Neural progenitor cell (in vitro differentiated cells): ENCODE measurements around a stretch of chr20.

- RAMPAGE, long total RNA = no peak
Observed at GRCh38 chr20:56483890-56484425, 15.5 kb downstream of the RTF2 start.

GRCh38 chr20:56554686-56555355 lies 21.8 kb downstream of the FAM209B start:
- RAMPAGE, long total RNA = no peak

DNA sequence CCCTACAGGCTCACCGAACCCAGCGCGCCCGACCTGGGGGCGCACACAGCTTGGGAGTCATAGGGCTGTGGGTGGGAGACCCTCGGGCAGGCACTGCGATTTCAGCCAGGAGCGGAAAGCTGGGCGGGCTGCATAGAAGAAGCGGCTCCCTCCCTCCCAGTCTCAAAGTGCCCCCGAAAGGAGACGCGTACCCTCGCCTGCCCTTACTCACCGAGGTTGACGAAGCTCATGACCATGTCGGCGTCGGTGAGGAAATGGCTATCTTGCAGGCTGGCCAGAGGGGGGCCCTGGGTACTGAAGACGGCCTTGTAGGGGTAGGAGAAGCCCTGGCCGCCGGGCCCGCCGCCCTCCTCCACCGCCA lies 967 bp downstream of the BMP7 start:
- RAMPAGE, long total RNA = no peak

GRCh38 chr20:57433363-57434117 lies 42.3 kb downstream of the RBM38 start:
- RAMPAGE, long total RNA = no peak

GRCh38 chr20:57553671-57554047 lies 7.3 kb upstream of the PCK1 start:
- RAMPAGE, long total RNA = no peak

- RAMPAGE, long total RNA = no peak
Observed at GRCh38 chr20:57555520-57556139, 5.3 kb upstream of the PCK1 start.

DNA sequence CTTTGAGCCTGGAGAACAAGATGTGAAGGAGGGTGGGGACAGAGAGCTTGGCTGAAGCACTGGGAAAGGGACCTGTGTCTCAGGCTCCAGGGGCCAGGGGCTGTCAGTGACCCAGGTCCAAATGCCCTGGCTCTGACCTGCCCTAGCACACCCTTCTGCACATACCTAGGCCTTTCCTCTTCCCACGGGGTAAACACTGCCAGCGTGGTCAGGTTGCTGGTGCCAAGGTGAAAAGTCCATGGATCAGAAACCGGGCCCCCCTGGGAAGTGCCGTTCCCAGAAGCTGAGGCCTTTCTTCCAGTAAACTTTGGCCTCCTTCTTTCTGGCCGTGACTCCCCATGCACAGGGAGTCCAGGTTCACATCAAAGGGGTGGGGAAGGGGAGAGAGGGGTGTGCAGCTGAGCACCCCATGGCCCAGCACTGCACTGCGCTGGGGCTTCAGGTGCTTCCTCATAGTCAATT lies 16.8 kb downstream of the PCK1 start:
- RAMPAGE, long total RNA = no peak

GRCh38 chr20:57617830-57618669 lies 2.2 kb downstream of the ZBP1 start:
- RAMPAGE, long total RNA = no peak

- RAMPAGE, long total RNA = no peak
Observed at GRCh38 chr20:57675624-57676599, 33.9 kb downstream of the PMEPA1 start.

DNA sequence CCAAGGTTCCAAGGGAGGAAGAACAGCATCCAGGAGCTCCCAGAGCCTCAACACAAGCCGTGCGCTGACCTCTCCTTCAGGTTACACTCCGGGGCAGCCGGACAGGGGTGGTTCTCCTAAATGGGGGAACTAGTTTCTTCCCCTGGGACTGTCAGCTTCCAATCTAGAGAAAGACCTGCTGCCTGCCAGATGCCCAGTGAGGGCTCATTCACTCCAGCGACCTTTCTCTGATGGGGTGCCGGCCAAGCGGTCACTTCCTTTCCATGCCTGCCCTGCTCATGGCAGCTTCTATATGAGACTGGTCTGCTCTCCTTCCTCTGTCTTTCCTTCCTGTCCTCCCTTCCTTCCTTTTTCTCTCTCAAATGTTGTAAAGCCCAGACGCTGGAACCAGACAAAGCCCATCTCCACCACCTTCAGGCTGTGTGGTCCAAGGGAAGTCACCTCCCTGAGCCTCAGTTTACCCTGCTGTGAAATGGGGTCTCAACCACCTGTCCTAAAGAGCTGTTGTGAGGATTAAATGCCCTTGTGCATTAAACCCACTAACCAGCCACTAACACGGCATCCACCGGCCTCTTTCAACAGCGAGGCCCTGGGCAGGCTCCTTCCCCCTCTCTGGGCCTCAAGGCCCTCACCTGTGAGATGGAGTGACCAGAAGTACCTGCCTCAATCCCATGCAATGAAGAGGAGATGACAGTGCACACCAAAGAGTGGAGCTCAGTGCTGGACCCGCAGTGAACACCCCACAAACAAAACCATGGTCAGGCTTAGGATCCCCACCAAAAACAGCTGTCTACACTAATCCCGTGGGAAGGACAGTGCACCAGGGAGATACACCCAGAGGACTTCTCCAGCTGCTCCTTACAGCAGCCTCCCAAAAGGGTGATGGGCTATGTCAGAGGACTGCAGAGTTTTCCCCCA lies 23.5 kb downstream of the PMEPA1 start:
- RAMPAGE, long total RNA = no peak

- RAMPAGE, long total RNA = no peak
Observed at GRCh38 chr20:57698877-57700115, 10.5 kb downstream of the PMEPA1 start.

DNA sequence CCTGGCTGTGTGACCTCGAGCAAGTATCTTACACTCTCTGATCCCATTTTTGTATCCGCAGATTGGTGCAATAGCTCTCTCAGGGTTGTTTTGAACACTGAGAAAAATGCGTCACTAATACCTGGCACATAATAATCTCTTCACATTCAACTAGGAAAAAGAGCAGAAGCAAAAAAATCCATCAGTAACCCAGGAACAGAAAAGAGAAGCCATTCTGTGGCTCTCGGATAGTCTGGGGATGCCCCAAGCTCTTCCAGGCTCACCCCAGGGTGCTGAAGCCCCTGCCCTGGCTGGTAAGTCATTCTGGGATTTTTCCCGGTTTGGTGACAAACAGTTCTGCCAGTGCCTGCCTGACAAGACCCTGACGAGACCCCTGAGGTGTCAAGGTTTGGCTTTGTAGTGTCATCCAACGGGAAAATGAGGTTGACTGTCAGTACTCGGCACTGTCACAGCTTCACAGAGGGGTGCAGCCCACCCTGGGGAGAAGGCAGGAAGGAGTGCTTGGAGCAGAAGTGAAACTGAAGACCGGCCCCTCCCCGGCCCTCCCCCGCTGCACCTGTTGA lies 7.0 kb downstream of the PMEPA1 start:
- RAMPAGE, long total RNA = no peak

DNA sequence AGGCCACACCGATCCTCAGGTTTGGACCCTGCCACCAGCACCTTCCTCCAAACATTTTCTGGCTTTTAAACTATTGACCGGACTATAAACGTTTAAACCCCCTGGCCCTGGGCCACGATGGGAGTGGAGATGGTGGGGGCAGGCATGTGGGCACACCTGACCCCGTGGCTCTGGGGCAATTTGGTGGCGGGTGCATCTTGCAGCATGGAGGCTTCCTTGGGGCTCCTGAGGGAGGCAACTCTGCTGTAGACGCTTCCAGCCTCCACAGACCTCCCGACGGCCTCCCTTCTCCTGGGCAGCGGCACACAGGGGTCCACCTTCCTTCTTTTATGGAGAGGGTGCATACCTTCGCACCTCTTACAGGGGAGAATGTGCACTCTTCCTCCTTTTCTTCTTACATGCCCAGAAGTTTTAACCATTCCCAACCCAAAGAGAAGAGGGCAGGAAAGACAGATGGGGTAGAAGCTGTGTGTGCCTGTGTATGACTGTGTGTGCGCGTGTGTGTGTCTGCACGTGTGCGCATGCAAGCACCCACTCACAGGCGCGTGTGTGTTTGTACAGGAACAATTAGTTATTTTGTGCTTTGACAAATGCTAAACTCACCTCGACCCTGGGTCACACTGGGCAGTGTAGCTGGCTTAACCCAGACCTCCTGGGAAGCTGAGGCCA lies 5.0 kb downstream of the PMEPA1 start:
- RAMPAGE, long total RNA = no peak

DNA sequence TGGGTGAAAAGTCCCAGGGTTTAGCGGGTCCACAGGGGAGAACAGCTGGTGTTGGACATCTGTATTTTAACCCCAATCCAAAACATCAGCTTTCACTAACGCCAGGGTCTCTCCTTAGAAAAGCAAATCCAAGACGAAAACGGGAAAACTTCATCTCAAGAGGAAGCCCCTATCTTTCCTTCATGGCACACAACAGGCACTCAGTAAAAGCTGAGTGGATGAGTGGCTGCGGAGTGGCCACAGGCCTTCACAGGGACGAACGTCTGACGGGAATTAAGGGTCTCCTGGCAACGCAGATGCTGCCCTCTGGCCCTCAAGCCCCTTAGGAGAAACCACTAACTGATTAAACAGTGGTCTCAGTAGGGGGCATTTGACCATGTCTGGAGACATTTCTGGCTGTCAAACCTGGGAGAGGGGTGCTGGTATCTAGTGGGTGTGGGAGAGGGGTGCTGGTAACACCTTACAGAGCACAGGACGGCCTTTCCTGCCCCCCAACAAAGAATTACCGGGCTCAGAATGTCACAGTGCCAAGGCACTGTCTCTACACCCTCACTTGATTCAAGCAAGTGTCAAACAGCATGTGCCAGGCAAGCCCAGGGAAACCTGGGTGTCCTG lies 4.3 kb downstream of the PMEPA1 start:
- RAMPAGE, long total RNA = no peak

GRCh38 chr20:57950752-57950951 lies 200.1 kb upstream of the C20orf85 start:
- RAMPAGE, long total RNA = no peak

GRCh38 chr20:57957613-57957940 lies 193.1 kb upstream of the C20orf85 start:
- RAMPAGE, long total RNA = no peak

- RAMPAGE, long total RNA = no peak
Observed at GRCh38 chr20:58074600-58075124, 76.0 kb upstream of the C20orf85 start.

- RAMPAGE, long total RNA = no peak
Observed at GRCh38 chr20:58236888-58237457, 8.5 kb upstream of the ANKRD60 start.

DNA sequence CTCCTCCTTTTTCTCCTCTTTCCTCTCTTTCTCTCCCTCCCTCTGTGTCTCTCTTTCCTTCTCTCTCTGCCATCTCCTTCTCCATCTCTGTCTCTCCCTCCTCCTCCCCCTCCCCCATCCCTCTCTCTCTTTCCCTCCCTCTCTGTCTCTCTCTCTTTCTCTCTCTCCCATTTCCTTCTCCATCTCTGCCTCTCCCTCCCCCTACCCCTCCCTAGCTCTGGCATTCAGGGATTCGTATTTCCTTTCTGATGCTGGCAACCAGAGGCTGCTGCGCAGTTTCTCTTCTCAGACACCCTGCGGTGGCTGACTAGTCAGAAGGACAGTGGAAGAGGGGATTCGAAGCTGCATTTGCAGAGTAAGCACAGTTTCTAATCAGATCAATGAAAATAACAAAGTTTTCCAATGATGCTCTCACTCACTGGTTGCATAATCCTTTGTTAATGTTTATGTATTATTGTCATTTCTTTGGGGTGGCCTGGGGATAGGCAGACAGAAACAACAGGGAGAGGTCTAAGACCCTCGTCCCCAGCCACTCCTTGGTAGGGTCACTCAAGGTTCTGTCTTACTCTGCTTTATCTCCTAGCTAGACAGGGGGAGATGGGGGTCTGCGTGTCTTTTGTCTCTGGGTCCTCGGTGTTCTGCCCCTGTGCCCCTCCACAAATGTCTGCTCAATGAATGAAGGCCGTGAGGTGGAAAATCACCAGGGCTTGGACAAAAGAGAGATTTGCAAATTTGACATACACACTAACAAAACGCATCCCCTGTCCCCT lies 13.5 kb upstream of the VAPB start:
- RAMPAGE, long total RNA = no peak

GRCh38 chr20:58649478-58649902 lies 1.6 kb upstream of the STX16 start:
- RAMPAGE, long total RNA = no peak